GM12892 (cell line): ENCODE measurements around a stretch of chr17.

DNA sequence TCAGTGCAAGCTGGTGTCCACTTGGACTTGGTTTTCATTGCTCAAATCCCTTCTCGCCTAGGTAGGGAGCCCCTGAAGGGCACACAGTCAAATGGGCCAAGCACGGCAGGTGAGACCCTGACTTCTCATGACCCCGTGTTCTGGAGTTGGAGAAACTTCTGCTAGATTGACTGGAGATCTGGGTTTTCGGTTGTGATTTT, 120.0 kb downstream of the MSI2 start:
- RRBS = no CpG with 5 or more reads among the region's 4 CpGs

GRCh38 chr17:57445559-57446771, 189.6 kb downstream of the MSI2 start:
- RRBS = no CpG with 5 or more reads among the region's 24 CpGs

DNA sequence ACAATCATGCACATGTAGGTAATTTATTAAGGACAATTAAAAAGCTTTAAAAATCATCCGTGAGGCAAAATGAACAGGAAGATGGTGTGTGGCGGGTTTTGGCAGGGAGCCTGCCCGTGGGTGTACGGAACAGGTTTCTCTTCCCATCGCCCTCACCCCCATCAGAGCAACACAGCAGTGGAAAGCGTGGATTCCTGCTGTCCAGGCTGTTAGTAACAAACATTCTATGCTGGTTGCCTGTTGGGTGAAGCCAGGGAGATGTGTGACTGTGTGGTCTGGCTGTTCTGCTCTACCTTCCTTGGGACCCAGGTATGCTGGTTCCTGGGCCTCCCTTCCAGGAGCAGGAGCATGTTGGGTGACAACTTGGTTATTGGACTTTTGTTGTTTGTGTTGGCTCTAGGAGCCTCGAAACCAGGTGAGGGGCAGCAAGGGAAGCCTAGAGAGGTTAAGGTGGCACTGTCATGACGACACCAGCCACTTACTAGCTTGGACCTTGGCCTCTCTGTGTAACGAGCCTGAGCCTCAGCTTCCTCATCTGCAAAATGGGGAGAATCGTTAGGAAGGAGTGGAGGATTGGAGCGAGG, 192.1 kb downstream of the MSI2 start:
- RRBS = no CpG with 5 or more reads among the region's 11 CpGs

DNA sequence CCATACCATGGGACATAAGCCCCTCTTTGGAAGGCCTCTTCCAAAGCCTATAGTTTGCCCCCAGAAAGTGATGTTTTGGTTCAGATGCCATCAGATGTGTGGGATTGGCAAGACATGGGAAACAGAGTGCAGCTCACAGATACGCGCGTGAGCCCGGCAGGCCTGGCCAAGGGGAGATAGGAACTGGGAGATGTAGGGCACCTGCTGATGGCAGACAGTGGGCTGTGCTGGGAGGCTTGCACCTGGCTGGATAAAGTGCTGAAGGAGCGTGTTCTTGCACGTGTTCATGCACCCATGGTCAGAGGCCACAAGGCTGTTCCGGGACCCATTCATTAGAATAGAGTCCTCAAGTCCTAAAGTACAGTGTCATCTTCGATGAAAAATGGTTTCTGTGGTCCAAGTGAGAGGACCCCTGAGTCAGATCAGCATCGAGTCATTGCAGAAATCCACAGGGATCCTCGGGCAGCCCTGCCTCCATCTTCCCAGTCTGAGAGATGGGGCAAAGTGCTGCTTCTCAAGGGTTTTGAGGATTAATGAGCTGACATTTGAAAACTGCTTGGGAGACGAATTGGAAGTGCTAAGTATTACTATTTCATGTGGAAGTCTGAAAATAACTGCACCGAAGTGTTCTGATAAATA, 236.4 kb downstream of the CCDC182 start:
- RRBS = no CpG with 5 or more reads among the region's 12 CpGs

GRCh38 chr17:57539602-57539876, 205.6 kb downstream of the CCDC182 start:
- RRBS = no CpG with 5 or more reads among the region's 3 CpGs

- RRBS = no CpG with 5 or more reads among the region's 11 CpGs
Observed at GRCh38 chr17:57679526-57680444, 65.3 kb downstream of the CCDC182 start.

DNA sequence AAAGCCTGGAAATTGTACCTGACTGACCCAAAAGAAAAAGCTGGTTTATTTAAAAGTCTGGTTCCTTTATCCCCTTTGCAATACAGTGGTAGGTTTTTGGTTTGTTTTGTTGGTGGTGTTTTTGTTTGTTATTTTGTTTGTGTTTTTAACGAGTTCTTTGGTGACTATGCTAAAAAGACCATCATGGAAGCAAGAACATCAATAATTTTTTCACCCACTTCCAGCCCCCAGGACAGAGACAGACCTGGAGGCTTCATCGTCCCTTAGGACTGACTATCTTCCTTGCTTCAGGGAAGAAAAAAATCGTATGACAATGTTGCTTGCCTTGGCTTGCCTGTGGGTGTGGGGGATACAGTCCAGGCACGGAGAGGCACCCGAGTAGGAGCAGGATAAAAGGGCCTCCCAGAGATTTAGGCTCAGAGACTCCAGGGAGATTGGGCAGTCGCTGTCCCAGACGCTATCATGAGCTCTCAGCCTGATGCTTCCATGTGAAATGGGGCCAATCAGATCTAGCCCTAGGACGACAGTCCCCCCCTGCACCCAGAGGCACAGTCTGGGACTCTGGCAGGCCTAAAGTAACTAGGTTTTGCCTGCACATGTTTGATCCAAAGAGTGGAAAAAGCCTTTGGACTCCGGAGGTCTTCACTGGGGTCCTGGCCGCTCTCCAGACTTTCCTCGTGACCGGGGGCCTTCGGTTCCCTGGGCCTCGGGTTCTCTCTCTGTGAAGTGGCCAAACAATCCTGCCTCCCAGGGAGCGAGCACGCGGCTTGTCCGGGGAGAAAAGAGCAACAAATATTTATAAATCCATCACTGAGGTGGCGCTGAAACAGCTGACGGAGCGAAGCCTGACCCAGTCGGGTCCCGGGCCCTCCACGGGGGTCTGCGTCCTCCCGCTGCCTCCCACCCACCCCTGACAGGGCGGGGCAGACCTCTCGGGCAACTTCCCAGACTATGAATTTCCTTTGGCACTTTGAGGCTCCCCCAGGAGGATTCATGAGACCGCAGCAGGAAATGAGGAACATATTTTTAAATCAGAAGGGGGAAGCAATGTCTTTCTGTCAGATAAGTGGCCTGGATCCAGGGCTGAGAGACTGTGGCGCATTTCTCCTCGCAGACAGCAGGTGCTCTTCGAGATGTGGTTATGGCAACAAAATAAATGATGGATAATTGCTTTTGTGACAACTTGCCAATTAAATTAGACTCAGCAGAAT, 39.1 kb downstream of the MRPS23 start:
- RRBS = 36% methylated on average over 6 of the region's 32 CpGs

DNA sequence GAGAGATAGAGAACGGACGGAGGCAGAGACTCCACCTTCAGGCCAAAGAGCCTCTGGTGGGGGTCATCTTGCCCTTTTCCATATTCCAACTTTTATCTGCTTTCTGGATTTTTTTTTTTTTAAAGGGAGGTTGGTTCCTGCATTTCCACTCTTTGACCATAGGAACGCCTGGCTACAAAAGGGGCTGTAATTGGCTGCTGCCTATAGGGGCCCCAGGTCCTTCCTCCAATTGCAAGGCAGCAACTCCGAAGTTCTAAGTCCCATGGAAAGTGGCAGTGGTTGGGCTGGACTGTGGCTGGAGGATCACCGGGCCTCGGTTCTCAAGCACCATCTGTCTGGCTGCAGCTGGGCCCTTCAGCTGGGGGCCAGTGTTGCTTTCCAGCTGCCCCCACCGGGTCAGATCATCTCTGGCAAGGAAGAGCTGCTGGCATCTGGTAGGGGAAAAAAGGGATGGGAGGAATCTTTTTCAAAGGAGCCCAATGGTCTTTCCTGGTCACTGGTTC, 13.1 kb upstream of the MRPS23 start:
- RRBS = 76% methylated on average over 3 of the region's 7 CpGs

DNA sequence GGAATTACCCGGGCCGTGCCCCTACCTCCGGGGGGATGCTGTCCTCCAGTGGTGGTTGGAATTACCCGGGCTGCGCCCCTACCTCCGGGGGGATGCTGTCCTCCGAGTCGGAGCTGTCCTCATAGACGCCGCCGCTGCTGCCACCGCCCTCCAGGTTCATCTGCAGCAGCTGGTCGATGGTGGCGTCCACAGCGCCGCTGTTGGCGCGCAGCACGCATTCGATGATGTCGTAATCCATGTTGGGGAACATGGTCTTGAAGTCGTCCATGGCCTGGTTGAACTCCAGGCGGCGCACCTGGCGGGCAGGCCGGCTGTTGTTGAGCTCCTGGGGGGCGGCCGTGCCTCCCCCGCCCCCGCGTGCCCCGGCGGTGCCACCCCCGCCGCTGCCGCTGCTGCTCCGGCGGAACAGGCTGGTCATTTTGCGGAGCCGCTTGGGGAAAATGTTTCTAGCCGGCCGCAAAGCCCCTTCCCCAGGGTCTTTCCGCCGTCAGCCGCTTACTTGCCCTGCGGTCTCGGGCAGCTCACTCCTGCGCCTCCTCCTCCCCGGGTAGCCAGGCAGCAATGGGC, 35.4 kb upstream of the MRPS23 start:
- RRBS = 78% methylated on average over 12 of the region's 49 CpGs

DNA sequence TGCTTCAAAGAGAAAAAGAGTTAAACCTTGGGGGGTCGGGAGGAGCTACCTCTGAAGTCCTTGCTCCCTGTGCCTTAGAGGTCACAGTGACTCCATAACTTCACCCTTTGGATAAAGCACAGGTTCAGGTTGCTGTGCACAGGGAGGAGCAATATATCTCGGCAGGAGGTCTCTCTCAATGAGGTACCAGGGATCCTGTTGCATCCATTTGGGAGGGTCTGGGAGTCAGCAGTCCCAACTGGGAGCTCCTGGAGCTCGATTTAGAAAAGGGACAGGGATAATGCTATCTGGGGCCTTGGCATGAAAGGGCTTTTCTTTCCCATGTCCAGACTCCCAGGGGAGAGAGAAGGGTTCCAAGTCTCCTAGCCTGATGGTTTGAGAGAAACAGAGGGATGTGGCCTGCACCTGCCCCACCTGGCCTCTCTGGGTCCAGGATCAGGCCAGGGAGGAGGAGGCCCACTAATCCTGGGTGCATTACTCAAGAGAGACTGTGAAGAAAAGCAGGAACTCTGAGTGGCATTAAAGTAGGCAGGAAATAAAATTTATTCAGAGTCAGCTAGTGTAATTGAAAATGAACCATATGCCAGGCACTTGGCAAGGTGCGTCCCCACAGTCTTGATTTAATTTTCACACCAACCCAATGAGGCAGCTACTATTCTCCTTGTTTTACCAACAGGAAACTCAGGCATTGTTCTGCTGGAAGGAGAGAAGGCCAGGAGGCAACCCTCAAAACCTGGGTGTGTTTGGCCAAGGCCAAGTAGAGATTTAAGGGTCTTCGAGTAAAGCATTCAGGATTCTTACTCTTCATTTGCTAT, 40.7 kb downstream of the CUEDC1 start:
- RRBS = no CpG with 5 or more reads among the region's 5 CpGs

GRCh38 chr17:57915155-57916048, 39.8 kb downstream of the CUEDC1 start:
- RRBS = 100% methylated on average over 2 of the region's 13 CpGs

DNA sequence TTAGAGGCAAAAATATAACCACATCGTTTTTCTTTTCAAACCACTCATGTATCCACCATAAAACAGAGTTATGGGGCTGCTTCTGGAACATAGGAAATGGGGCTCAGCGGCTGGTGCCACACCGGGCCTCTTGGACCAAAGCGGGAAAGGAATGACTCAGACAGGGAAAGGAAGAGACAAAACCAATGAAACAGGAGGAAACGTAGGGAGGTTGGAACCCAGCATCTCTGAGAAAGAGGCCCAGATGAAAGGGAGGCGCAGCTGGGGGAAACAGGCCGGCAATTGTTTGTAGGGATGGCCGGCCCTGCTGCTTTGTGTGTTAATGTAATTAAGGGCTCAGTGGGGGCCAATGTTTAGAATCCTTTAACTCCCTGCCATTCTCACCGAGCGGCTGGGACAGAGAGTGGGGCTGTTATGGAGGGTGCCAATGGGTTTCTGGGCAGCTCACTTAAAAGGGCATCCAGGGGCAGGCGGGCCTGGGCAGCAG, 28.4 kb downstream of the CUEDC1 start:
- RRBS = no CpG with 5 or more reads among the region's 11 CpGs

DNA sequence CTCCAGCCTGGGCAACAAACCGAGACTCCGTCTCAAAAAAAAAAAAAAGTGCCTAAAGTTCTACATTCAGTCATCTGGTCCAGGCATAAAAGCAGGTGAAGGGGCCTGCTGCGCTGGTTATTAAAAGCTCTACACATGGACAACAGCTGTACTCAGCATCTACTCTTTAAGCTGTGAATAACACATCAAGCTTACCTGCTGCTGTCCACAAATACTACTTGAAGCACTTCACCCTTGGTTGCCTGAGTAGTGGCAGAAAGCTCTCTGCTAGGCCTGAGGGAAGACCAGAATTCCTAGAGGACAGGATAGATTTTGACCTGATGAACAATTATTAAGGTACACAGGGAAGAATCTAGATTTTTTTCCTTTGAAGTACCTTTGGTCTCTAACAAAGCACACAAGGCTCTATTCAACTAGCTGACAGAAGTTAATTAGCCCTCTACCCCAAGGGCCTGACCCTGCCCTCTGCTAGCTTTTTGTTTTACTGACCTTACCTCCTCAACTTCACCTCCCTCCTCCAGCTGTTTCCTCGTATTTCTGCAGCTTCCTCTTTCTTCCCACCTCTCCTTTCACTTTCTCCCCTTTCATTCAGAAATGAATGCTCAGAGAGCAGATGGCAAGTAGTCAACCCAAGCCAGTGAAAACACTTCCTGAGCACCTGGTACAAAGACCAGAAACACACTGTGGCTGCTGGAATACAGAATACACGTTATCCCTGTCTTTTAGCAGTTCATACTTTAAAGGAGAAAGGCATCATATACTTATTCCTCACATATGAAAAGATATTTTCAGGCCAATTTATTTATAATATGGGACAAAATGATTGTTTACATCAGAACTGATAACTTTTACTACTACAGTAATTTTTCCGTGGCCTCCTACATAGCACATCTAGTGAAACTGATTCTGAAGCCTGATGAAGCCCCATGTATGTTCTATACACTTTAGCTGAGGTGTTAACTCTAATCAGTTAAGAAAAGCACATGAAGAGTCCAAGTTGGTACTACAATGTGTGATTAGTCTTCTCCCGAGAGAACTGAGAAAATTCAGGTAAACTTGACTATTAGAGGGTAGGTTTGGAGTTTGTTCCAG, 5.6 kb upstream of the VEZF1 start:
- RRBS = no CpG with 5 or more reads among the region's 7 CpGs

- RRBS = no CpG with 5 or more reads among the region's 12 CpGs
Observed at GRCh38 chr17:58004599-58005698, 2.1 kb downstream of the SRSF1 start.

GRCh38 chr17:58006032-58006861, 799 bp downstream of the SRSF1 start:
- RRBS = no CpG with 5 or more reads among the region's 47 CpGs

DNA sequence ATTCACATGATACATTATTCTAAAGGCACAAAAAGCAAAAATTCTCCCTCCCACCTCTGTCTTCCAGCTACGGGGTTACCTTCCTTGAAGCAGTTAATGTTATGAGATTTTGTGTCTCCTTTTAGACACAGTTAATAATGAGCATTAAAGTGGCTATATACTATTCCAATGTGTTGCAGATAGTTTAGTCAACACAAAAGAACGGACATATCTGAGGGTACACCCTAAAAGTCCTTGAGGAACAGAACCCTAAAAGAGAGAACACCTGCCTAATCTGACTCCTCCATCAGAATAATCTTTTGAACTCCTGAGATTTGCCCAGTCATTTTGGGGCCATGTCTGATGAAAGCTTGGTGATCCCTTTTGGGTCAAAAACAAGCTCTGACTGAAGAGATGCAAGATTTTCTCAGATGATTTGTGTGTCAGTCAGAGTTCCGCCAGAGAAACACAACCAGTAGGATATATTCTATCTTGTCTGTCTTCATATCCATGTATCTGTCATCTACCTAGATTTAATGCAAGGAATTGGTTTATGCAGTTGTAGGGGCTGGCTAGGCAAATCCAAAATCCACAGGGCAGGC, 12.2 kb downstream of the DYNLL2 start:
- RRBS = no CpG with 5 or more reads among the region's 3 CpGs

GRCh38 chr17:58315429-58315998, 13.1 kb downstream of the TSPOAP1 start:
- RRBS = no CpG with 5 or more reads among the region's 6 CpGs

- RRBS = 71% methylated on average over 5 of the region's 15 CpGs
Observed at GRCh38 chr17:58322887-58323737, 5.5 kb downstream of the TSPOAP1 start.

DNA sequence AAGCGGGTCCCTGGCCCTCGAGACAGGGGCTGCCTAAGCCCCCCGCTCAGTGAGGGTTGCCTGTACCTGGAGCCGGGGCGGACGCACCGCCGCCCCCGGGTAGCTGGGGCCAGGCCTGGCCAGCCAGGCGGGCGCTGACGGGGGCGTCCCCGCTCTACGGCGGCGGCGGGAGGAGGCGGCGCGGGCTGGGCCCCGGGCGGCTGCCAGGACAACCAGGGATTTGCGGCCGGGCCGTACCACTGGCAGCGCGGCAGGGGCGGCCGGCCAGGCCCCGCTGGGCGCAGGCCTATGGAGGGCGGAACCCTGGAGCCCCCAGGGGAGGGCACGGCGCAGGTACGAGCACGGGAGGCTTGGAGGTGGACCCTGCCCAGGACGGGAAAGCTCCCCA, 4.3 kb downstream of the TSPOAP1 start:
- RRBS = no CpG with 5 or more reads among the region's 38 CpGs